Lower leg skin (tissue), 2 donors: Measurements from ENCODE around the gene ADAM20.

GRCh38 chr14:69052026-69053056 lies 73.2 kb upstream of the ACTN1 start:
- PRO-cap: no peak
- RAMPAGE, long total RNA, 2 experiments: start-site peak on the minus strand in 1 of 2 experiments, at chr14:69052166-69052779 at its widest, 20 to 23 reads per replicate

GRCh38 chr14:69153943-69154411 lies 1.1 kb upstream of the DCAF5 start:
- PRO-cap: no peak
- RAMPAGE, long total RNA, 2 experiments: no peak in any of the 2 experiments

DNA sequence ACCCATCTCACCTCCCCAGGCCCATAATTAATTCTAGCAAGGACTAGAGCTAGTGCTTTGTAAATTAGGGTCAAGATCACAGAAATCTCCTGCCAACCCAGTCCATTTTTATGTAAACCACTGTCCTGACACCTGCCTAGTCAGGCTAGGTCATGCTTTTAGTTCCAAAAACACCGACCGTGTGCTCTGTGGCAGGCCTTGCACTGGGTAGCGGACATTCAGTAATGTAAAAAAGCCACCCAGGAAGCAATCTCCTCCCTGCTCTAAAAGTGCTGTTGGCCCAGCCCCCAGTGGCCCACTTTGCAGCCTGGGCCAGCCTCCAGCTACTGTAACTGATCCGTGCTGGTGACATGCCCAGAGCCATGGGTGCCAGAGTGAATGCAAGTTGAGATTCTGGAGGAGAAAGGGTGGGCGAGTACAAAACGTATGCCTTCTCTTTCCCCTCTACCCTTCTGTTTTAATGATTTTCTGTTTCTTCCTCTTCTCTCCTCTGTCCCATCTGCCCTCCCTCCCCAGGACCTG lies 16.8 kb downstream of the PLEKHD1 start:
- PRO-cap: no peak
- RAMPAGE, long total RNA, 2 experiments: no peak in any of the 2 experiments

DNA sequence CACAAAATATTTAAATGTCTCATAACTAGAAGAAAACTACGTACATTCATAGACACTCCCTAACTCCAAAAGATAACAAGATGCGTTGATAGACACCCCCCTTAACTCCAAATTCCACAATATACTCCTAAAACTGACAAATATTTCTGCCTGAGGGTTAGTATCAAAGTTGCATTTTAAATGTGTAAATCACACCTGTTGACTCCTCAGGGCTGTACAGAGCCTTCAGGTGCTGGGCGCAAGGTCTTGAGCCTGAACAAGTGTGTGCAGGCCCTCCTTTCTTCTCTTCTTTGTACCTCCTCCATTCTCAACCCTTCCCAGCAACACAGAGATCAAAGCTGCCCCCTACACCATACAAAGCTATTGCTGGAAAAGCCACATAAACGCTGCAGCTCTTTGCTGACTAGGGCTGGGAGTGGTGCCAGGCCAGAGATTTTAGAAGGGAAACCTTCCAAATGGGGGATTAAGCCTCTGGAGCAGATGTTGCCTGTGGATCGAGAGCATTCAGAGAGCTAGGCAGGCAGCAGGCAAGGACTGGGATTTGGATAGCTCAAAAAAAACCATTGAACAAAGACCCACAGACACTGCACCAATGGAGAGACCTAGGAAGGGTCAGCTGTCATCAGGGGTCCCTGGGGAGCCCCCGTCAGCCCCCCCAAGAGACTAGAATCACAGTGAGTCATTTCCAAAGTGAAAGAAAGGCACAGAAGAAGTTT lies 18.4 kb upstream of the CCDC177 start:
- PRO-cap: no peak
- RAMPAGE, long total RNA, 2 experiments: no peak in any of the 2 experiments

- PRO-cap: no peak
- RAMPAGE, long total RNA, 2 experiments: no peak in any of the 2 experiments
Measured at GRCh38 chr14:69631983-69632761, 20.8 kb downstream of the SUSD6 start.

GRCh38 chr14:69636051-69637080 lies 25.0 kb downstream of the SUSD6 start:
- PRO-cap: no peak
- RAMPAGE, long total RNA, 2 experiments: no peak in any of the 2 experiments

GRCh38 chr14:69657884-69658415 lies 46.6 kb downstream of the SUSD6 start:
- PRO-cap: no peak
- RAMPAGE, long total RNA, 2 experiments: no peak in any of the 2 experiments

- PRO-cap: no peak
- RAMPAGE, long total RNA, 2 experiments: no peak in any of the 2 experiments
Measured at GRCh38 chr14:69768526-69769450, 1.8 kb downstream of the SRSF5 start.

DNA sequence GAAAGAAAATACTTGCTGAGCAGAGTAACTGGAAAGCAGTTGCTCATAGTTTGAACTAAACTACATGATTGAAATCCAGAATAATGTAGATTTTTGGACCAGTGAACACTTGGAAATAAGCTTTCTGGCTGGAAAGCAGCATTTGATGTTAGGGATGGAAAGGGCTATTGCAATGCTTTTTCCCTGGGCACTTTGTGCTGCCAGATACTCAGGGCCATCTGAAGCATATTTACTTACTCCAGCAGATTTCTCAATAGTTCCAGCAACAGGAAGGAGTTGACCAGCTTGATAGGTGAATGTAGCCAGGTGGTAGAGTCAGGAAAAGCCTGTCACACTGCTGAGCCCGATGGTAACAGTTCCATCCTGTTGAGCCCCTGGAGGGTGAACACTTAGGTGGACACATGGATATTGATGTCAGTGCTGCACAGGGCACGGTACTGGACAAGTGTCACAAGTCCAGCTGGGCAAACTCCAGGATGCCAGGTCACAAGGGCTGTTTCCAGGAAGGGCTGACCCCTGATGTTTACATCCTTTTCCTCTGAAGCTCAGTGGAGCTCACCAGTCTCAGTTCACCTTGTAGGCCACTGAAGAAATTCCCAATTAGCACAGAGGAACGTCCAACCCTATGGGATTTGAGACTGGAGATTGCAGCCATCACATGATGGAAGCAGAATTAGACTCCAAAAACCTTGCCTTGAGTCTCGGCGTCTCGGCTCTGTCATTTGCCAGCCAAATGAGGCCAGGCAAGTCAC lies 2.4 kb upstream of the SMOC1 start:
- PRO-cap: no peak
- RAMPAGE, long total RNA, 2 experiments: no peak in any of the 2 experiments

- PRO-cap: no peak
- RAMPAGE, long total RNA, 2 experiments: no peak in any of the 2 experiments
Measured at GRCh38 chr14:70332671-70332905, 26.9 kb downstream of the COX16 start.

- PRO-cap: no peak
- RAMPAGE, long total RNA, 2 experiments: start-site peak on the minus strand in 1 of 2 experiments, at chr14:70345523-70345588 at its widest, 8 reads per replicate
Measured at GRCh38 chr14:70344951-70345726, 14.3 kb downstream of the COX16 start.

- PRO-cap: no peak
- RAMPAGE, long total RNA, 2 experiments: no peak in any of the 2 experiments
Measured at GRCh38 chr14:70534909-70535322, at the start of gene ADAM20. ADAM20 (minus strand) TSS chr14:70535004.

- PRO-cap: no peak
- RAMPAGE, long total RNA, 2 experiments: no peak in any of the 2 experiments
Measured at GRCh38 chr14:70730159-70730768, 79.0 kb downstream of the MAP3K9 start.

- PRO-cap: no peak
- RAMPAGE, long total RNA, 2 experiments: no peak in any of the 2 experiments
Measured at GRCh38 chr14:70732701-70733420, 76.5 kb downstream of the MAP3K9 start.

DNA sequence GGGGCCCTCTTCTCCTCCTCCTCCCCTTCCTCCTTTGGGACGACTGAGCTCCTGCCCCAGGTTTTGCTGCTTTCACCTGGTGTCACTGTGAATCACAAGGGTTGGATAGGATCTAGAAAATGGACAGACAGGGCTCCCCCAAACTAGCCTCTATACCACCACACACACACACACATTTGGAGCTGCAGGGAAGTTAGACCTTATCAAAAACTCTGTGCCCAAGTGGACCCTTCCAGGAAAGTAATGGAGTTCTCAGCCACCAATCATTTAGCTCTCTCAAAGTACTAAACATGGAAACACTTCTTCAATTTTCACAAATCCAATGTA lies 71.0 kb downstream of the MAP3K9 start:
- PRO-cap: no peak
- RAMPAGE, long total RNA, 2 experiments: no peak in any of the 2 experiments

DNA sequence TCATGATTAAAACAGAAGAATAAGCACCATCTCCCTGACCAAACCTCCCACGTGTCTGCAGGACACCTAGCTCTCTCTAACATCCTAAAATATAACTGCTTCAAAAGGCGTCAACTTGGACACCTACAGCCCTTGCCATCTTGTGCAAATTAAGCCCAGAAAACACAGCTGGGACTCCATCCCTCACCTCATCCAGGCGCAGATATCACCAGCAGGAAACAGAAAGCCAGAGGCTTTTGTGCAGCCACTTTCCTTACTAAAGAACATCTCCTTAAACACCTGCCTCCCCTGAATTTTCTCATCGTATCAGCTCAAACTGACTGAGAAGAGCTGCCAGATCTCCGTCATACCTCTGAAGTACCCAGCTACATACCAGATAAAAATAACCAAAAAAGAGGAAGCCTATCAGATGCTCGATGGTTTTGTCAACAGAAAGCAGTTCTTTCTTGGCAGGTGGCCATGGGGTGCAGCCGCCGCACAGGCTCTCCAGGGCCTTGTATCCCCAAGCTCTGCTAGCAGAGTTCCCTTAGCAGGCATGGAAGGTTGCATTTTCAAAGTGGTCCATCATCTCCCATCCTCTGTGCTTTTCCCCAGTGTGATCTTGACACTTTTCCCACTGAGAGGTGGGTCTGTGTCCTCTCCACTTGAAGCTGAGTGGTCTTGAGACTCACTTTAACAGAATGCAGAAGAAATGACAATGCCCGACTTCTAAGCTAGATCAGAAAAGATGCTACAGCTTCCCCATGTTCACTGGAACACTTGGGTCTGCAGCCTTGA lies 28.7 kb downstream of the MAP3K9 start:
- PRO-cap: no peak
- RAMPAGE, long total RNA, 2 experiments: no peak in any of the 2 experiments

GRCh38 chr14:70886228-70886673 lies 21.0 kb upstream of the PCNX1 start:
- PRO-cap: no peak
- RAMPAGE, long total RNA, 2 experiments: no peak in any of the 2 experiments

DNA sequence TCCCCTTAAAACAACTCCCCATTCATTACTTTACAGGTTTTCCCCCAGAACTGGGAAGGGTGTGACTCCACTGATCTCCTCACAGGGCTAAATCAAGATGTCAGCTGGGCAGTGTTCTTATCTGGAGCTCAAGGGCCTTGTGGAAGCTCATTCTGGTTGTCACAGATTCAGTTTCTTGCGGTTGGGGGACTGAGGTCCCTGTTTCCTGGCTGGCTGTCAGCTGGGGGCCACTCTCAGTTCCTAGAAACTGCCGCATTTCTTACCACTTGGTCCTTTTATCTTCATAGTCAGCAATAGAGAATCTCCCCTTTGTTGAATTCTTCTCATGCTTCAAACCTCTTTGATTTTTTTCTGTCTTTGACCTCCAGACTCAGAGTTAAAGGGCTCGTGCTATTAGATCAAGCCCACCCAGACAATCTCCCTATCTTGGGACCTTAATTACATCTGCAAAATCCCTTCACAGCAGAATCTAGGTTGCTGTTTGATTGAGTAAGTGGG lies 20.5 kb upstream of the PCNX1 start:
- PRO-cap: no peak
- RAMPAGE, long total RNA, 2 experiments: no peak in any of the 2 experiments

DNA sequence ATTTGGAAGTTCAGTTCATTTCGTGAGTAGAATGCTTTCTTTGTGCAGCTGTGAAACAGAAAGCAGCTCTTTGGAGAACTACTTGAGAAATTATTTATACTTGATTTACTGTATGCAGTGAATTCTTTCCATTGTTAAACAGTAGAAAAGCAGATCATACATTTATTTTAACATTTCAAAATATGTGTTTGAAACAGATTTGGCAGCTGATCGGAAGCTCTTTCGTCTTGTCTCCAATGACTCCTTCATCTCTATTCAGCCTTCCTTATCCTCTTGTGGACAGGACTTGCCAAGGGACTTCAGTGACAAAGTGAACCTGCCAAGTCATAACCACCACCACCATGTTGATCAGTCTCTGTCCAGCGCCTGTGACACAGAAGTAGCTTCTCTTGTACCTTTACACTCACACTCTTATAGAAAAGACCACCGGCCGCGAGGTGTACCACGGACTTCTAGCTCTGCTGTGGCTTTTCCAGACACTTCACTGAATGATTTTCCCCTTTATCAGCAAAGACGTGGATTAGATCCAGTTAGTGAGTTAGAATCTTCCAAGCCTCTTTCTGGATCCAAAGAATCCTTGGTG lies 69.6 kb downstream of the PCNX1 start:
- PRO-cap: no peak
- RAMPAGE, long total RNA, 2 experiments: no peak in any of the 2 experiments

GRCh38 chr14:71333172-71334008 lies 13.1 kb downstream of the SIPA1L1 start:
- PRO-cap: no peak
- RAMPAGE, long total RNA, 2 experiments: no peak in any of the 2 experiments